ENCODE results near the genes LAMC2 and NMNAT2.

- PRO-cap: no peak
Measured at GRCh38 chr1:183069195-183069958, 46.2 kb downstream of the LAMC1 start.

- PRO-cap: no peak
Measured at GRCh38 chr1:183131198-183131538, 54.9 kb upstream of the LAMC2 start.

- PRO-cap: no peak
Measured at GRCh38 chr1:183142379-183143192, 43.5 kb upstream of the LAMC2 start.

GRCh38 chr1:183185802-183186655, at the start of gene LAMC2:
Gene LAMC2, plus strand, starts transcription at chr1:183186264.
- PRO-cap: no peak

- PRO-cap: no peak
Measured at GRCh38 chr1:183209585-183210004, 23.5 kb downstream of the LAMC2 start.

DNA sequence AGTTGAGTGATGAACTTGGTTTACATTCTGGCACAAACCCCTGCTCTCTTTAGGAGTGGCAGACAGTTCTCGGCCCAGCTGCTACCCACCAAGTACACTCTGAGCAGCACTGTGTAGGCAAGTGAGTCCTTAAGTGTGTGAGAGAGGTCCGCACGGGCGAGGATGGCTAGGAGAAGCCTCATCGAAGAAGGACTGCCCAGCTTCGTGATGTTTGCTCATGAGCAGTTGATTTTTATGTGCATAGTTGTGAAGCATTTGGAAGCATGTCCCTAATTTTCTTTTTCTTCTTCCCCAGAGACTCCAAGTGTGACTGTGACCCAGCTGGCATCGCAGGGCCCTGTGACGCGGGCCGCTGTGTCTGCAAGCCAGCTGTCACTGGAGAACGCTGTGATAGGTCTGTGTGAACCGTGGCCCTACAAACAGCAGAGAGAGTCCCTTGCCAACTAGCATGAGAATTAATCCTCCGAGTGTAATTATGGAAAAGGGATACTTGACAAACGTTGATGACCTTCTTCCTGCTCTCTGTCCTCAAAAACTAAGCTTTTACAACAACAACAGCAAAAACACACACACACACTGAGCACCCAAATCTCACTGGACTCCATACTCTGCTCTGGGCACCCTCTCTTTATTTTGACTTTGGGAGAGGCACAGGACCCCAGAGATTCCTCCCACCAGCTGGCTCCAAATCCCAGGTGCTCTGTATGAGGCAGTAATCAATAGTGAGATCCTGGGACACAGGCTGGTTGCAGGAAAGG, 32.2 kb downstream of the LAMC2 start:
- PRO-cap: no peak

- PRO-cap: no peak
Measured at GRCh38 chr1:183417546-183418916, at the start of gene NMNAT2. Gene NMNAT2, minus strand, starts transcription at chr1:183418380.

DNA sequence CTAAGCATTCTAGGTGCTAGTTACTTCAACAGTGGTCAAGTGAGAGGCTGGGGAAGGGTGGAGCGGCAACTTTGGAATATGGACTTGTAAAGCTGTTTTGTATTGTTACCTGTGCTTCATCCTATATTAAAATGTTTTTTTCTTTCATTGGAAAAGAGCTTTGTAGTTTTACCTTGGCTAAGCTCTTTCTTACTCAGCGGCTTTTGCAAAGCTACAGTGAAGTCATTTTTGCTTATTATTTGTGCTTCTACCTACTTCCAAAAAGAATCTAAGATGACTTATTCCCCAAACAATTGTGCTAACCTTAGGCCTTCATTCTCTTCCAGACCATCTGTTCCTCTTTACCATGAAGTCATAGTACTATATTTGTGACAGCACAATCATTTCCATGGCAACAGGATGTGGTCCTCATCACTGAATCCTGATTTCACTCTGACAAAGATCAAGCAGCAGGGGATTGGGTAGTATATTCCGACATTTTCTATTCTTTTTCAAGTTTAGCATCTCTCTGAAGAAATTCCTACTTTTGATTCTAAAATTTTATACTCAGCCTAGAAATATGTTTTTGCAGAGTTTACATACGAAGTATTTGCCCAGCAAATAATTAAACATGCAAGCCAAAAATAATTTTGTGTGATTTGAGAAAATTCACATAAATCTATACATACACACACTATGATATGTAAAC, 24.8 kb upstream of the NMNAT2 start:
- PRO-cap: no peak

GRCh38 chr1:183555639-183556687, 34.3 kb downstream of the NCF2 start:
- PRO-cap: no peak

- PRO-cap: no peak
Measured at GRCh38 chr1:183562940-183564065, 27.0 kb downstream of the NCF2 start.

DNA sequence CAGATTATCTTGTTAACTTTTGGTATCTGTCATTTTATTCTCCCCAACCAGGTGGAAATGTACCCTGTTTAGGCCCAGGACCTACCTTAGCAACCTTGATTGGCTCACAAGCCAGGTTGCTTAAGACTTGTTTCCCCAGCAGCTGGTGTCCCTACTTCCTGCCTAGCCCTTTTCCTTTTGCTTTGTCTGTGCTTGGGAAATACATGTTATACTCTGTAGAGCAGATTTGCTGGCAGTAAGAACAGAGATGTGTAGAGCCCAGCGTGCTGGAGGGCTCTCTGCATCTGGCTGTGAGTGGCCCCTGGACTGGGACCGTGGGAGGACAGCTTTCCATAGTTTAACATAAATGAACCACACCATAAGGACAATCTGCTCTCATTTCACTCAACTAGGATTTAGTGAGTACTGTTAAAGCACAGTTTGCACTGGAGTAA, 540 bp downstream of the APOBEC4 start:
- PRO-cap: no peak

DNA sequence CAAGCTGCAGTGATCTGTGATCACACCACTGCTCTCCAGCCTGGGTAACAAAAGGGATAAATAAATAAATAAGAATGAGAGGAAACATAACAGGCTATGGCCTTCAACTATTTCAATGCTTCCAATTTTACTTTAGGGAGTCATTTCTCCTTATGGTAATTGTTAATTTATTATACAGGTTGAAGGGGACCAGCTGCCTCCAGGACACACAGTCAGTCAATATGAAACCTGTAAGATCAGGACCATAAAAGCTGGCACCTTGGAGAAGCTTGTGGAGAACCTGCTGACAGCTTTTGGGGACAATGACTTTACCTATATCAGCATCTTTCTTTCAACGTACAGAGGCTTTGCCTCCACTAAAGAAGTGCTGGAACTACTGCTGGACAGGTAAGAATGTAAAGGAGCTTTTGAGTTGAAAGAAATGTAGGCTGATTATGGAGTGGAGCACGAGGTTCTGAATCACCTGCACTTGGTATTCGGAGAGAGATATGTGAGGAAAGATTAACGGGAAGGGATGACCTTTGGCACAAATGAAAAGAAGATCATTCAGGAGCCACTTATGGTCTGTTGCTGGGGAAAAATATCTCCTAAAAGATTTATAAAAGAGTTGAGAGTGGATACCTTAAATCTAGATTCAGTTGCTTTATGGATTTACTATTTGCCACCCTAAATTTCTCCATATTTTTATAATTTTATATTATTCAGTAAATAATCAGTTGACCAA, 42.6 kb downstream of the RGL1 start:
- PRO-cap: no peak

GRCh38 chr1:183932222-183932858, 105.2 kb downstream of the COLGALT2 start:
- PRO-cap: no peak

DNA sequence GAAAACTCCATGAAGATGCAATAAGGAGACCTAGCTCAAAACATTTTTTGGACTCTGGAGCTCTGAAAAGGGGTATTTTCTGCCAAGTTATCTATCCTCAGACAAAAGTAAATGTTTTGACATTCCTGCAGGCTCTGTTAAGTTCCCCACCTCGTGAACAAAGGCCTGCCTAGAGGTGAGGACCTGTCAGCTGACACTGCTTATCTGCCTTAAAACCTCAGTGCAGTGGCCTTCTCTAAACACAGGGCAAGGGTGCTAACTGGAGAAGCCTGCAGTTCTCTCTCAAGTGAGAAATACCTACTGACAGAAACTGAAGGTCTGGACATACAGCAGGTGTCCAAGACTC, 41.1 kb downstream of the COLGALT2 start:
- PRO-cap: no peak

DNA sequence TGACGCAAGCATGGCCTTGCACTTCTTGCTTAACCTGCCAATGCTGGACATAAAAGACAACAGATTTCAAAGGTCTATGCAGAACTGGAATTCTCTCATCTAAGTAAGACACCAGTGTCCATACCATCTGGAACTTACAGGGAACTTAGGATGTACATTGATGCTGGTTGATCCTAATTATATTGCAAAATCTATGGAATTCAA, 2.6 kb downstream of the COLGALT2 start:
- PRO-cap: no peak

DNA sequence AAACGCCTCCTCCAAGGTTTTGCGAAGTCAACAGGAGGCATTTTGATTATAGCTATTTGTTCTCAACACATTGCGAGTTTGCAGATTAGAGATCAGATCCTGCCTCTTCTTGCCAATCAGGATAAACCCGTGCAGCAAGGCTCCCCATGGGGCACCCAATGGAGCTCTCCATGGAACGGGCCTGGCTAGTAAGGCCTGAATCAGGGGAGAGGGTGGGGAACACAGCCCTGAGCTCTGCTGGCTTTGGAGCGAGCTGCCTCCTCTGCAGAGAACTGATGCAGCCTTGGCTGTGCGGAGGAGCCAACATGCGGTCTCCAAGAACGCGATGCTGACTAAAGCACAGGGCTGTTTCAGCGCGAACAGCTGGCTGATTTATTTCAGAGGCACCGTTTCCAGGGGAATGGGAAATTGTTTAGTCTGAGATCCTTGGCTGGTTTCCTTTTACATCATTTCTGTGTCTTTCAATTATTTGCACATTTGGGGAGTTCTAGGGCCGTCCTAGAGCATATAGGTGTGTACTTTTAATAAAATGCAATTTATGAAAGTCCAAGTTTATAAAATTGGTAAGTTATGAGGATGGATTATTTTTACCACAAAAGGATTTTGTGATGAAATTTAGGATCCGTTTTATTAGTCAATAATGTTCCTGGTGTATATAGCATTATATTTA, 139.7 kb downstream of the TSEN15 start:
- PRO-cap: no peak

DNA sequence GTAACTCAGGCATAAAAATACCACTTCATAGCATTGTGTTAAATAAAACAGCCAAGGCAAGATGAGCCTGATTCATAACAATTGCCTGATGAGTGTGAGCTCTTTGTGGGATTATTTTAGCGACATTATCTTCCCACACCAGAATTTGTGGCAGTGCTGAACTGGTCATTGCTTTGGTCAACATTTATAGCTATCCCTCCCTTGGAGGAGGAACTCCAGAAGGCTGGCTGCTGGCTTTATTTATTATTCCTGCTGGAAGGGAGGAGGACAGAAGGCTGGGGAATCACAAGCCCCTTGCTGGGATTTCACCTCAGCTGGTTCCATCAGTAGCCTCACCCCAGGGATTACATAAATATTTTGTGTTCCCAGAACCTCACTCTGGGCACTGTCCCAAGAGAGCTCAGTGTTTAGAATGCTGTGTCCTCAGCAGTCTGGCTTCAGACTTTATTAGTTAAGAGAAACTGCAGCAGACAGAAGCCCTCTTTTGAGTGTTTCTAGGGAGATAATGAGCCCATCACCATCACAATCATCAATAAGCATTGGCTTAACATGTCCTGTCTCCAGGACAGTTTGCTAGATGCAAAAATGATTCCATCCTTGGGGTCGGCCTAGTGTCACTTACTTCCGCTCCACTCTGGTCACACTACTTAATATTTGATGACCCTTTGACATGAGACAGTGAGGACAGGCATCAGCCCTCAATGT, 102.8 kb upstream of the C1orf21 start:
- PRO-cap: no peak

DNA sequence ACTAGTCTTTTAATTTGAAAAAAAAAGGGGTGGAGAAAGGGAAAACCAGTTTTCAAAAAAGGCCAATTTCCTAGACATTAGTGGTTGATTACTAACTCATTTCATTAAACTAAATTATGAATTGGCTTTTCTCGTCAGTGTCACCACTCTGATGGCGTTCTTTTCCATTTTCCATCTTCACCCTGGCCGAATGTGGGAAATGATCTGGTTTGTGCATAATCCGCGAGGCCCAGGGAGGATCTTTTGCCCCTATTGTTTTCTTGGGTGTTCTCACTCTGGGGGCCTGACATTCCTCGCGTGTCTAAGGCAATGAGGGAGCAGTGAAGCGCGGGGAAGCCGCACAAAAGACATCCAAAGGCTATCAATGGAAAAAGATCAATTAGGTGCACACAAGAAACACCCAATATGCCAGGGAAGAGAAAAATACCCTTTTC, 1.1 kb upstream of the C1orf21 start:
- PRO-cap: no peak

- PRO-cap: no peak
Measured at GRCh38 chr1:184453185-184454196, 66.7 kb downstream of the C1orf21 start.

- PRO-cap: no peak
Measured at GRCh38 chr1:184477338-184477761, 90.5 kb downstream of the C1orf21 start.

All from REH cell (cell line).